Airway epithelial cell (primary cell): ENCODE measurements around a stretch of chr10.

DNA sequence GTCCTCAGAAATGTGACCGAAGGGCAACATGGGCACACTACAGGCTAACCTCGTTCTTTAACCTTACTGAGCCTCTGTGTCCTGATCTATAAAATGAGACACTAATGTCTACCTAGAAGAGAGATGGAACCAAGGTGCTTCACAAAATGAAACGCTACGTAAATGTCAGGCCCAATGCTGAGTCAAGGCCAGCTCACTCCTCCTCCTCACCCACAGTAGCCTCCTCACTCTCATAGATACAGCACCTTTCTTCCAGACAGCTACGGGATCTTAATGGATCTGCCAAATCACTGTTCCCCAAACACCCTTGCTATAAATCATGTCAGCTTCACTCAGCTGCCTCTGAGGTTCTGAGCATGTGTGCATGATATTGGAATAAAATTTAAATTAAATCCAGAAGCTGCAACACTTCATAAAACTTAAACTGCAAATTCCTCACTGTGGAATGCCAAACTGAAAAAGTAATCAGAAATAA is 14.6 kb upstream of the CPXM2 start:
- RAMPAGE, long total RNA, result no peak

GRCh38 chr10:124079579-124080280 is 13.7 kb downstream of the CHST15 start:
- RAMPAGE, long total RNA, result no peak

DNA sequence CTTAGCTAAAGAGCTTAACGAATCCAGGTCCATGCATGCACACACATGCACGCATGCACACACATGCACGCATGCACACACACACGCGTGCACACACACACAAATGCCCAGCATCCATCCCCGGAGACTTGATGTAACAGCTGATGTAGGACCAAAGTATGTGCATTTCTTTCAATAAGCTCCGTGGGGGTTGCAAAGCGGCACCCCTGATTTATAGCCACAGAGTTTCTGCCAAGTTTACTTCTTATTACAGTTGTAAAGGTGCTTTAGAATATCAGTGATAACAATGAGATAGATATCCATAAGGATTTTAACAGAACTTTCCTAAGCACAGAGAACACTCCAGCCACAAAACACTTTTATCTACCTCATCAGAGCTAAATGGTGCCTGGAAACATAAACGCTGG is 12.1 kb downstream of the CHST15 start:
- RAMPAGE, long total RNA, result no peak

- RAMPAGE, long total RNA, result no peak
Observed at GRCh38 chr10:124086280-124086836, 7.0 kb downstream of the CHST15 start.

GRCh38 chr10:124088129-124089000 is 5.0 kb downstream of the CHST15 start:
- RAMPAGE, long total RNA, result no peak

GRCh38 chr10:124092160-124093149 is 943 bp downstream of the CHST15 start:
- RAMPAGE, long total RNA, result no peak

DNA sequence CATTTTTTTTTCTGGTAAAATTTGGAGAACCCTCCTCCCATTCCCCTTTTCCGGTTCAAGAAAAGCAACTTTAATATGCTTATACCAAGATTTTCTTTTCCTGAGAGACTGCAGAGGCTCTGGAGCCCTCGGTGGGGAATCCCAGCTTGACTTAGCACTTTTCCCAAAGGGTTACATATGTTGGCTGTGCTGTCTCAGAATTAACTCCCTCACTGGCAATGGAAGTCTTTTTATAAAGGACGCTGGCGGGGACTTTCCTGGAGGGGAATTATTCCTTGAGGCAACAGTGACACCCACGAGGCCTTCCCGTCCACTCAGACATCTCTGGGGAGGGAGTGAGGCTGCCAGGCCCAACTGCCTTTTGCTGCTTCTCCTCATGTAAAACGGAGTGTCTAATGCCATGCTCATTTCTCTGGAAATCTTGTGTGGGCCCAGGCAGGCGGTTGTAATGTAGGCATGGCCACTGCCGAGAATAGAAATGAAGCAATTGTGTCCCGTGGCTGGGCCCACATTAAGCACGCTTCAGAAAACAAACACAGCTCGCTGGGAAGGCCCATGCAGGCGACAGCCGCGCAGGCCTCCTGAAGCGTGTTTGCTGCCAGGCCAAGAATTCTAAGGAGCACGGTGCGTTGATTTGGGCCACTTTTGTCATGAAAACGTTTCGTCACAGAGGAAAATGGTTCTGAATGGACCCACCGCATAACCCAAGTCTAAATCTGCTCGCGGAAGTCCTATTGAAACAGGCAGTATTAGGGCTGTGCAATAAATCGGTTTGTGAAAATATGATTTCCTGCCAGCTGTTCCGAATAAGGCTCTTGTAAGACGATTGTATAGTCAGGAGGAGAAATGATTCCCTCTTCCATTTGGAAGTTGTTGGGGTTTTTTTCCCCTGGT is 104.0 kb upstream of the CHST15 start:
- RAMPAGE, long total RNA, result no peak

DNA sequence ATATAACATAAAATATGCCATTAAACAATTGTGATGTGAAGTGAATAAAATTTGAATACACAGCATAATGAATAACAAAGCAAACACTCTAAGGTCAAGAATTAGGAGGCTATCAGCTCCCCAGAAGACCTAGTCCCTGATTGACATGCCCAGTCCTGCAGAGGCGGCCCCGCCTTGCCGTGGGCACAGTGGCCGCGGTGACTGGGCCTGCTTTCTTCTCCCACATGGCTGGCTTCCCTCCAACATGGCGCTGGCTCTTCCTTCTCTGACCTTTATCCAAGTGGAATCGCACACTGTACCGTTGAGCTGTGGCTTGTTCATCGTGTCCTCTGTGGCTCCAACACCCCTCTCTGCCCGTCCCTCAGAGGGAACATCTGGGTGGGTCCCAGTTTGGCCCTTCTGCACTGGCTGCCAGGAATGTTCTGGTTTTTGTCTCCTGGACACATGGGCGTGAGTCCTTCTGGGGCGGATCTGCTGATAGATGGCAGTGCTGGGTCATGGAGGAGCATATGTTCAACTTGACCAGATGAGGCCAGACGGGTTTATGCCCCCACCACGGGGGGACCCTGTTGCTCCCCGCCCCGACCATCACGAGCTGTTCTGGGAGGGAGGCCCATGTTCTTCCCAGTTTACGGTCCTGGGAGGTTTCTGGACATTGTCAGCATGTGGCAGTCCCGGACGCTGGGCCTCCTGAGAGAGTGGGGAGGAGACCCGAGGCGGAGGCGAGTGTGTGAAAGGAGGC is 63.4 kb downstream of the LHPP start:
- RAMPAGE, long total RNA, result no peak

GRCh38 chr10:124578923-124579526 is 117.4 kb downstream of the LHPP start:
- RAMPAGE, long total RNA, result no peak

GRCh38 chr10:124605501-124606357 is 138.4 kb downstream of the FAM53B start:
- RAMPAGE, long total RNA, result no peak

GRCh38 chr10:124610143-124610803 is 133.9 kb downstream of the FAM53B start:
- RAMPAGE, long total RNA, result no peak

GRCh38 chr10:124625971-124626253 is 118.3 kb downstream of the FAM53B start:
- RAMPAGE, long total RNA, result no peak

- RAMPAGE, long total RNA, result no peak
Observed at GRCh38 chr10:124644765-124645308, 99.3 kb downstream of the FAM53B start.

GRCh38 chr10:124657796-124658313 is 86.3 kb downstream of the FAM53B start:
- RAMPAGE, long total RNA, result no peak

- RAMPAGE, long total RNA, result no peak
Observed at GRCh38 chr10:124696672-124697156, 47.5 kb downstream of the FAM53B start.

DNA sequence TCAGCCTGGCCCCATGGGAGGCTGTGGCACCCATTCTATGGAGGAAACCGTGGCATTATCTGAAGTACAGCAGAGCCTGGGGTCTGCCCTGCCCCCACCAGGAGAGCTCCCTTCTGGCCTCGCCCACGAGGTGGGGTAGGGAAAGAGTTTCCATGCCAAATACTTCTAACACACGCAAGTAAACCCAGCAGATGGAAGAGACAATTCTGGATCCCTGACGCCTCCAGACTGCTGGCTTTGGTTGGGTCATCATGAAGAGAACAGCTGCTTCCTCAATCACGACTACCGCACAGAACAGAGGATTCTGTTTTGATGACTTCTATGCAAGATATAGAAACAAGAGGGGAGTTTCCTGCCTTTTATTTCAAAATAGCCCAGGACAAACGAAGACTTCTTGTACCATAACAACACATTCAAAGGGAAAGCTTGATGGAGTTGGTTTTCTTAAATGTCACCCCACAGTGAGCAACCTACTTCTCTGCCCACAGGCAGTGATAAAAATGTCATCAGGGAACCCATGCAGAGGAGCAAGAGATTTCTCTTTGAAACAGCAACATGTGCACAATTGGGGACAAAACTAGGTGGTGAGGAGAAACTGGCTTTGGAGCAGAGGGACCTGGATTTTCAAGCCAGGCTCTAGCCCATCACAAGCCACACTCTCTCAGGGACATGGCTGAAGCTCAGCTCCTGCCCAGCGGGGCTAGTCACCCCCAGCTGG is 15.7 kb downstream of the FAM53B start:
- RAMPAGE, long total RNA, result no peak

GRCh38 chr10:124740377-124741252 is 3.6 kb downstream of the FAM53B start:
- RAMPAGE, long total RNA, result no peak

DNA sequence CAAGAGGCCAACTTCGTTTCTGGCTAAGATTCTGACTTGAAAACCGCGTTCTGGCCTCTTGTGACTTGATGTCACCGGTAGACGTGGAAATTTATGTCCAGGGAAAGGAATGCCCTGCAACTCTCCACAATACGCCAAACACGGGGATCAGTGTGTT is 458 bp upstream of the EEF1AKMT2 start:
- RAMPAGE, long total RNA, result no peak

- RAMPAGE, long total RNA, result no peak
Observed at GRCh38 chr10:124802007-124802752, 561 bp downstream of the ABRAXAS2 start.

- RAMPAGE, long total RNA, result no peak
Observed at GRCh38 chr10:124917619-124918181, 24.2 kb upstream of the ZRANB1 start.